ENCODE data around the genes WNK4 and PSME3.

DNA sequence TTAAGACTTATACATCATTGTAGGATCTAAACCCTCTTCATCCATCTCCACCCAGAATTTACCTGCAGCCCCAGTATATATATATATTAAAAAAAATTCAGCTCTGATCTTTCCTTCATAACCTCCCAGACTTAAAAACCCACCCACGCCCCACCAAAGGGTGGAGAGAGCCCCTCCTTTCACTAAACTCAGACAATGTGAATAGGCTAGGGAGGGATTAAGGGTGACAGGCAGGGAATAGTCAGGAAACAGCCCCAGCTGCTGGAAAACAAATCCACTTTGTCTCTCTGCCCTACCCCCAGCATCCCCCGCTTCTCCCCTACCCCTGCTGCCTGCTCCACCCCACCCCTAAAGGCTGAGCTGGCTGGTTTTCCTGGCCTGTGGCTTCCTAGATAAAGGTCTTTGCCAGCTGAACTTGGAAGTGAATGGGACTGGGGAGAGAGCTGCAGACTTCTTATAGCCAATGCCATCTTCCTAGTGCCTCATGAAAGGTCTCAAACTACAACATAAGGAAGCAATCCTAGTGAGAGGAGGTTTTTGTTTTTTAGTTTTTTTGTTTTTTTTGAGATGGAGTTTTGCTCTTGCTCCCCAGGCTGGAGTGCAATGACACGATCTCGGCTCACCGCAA is 15.0 kb downstream of the CAVIN1 start:
- PRO-cap: unidirectional peak, plus-strand start at position 424 of the sequence

GRCh38 chr17:42422967-42423043 is 251 bp downstream of the CAVIN1 start:
- PRO-cap: no peak

- PRO-cap: no peak
Measured at GRCh38 chr17:42436358-42436910, 13.4 kb upstream of the CAVIN1 start.

GRCh38 chr17:42522132-42522442 is 14.0 kb upstream of the NAGLU start:
- PRO-cap: no peak

GRCh38 chr17:42536927-42537351 is 898 bp downstream of the NAGLU start:
- PRO-cap: unidirectional peak, minus-strand start at chr17:42537034

DNA sequence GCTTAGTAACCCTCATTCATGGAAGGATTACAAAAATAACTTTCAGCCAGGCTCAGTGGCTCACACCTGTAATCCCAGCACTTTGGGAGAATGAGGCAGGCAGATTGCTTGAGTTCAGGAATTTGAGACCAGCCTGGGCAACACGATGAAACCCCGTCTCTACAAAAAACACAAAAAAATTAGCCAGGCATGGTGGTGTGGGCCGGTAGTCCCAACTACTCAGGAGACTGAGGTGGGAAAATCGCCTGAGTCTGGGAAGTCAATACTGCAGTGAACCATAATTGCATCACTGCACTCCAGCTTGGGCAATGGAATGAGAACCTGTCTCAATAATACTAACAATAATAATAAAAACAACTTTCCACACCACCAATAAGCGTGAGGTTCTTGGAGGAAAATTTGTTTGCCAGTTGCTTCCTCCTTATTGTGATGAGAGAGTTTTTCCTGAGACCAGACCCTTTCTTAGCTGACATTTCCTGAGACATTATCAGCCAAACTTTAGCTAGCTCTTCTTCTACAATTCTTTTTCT is 3.4 kb upstream of the EZH1 start:
- PRO-cap: no peak

DNA sequence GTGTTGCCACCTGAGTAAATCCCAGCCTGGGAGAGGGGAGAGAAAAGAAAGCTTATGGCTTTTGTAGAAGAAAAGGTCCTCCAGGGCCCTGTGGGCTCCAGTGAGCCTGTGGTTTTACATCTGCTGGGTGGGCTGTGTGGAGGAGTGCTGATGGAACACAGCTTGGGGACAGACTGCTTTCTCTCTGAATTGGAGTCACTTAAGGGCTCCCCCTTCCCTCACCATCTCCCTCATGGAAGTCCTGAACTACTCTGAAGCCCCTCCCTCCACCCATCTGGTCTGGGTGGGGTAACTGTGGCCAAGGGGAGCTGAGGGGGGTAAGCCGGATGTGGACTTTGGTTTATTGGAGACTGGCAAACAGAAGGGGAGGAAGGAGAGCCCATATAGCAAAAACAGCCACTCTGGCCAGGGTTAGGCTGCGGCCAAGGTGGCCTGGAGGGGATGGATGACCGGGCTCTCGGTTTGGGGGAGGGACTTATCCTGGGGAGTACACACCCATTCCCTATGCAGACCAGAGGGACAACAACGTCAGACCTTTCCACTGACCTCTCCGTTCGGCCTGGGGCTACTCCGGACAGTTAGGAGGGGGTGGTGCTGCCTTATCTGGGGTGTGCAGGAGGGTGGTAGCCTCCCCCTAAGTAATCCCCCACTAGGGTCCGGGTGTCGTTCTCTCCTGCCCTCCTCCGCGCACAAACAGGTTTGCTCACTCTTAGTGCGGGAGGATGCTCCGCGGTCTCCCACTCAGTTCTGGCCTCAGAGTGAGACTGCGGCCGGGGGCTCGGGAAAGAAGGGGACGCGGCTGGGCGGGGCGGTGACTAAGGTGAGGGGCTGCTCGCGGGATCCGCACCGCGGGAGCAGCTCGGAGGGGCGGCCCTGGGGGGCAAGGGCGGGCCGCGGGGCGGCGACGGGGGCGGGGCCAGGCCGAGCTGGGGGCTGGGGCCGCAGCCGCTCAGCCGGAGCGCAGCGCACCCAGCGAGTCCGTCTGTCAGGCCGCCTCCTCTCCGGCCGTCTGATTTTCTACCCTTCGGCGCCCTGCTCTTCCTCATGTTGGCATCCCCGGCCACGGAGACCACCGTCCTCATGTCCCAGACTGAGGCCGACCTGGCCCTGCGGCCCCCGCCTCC is at the start of gene WNK4:
WNK4 (plus strand) TSS at position 956 of the 1,124 bp plus-strand sequence.
- PRO-cap: bidirectional peak, plus-strand start at position 505 of the sequence, minus-strand start at position 276 of the sequence; bidirectional peak, plus-strand start at position 975 of the sequence, minus-strand start at position 856 of the sequence

DNA sequence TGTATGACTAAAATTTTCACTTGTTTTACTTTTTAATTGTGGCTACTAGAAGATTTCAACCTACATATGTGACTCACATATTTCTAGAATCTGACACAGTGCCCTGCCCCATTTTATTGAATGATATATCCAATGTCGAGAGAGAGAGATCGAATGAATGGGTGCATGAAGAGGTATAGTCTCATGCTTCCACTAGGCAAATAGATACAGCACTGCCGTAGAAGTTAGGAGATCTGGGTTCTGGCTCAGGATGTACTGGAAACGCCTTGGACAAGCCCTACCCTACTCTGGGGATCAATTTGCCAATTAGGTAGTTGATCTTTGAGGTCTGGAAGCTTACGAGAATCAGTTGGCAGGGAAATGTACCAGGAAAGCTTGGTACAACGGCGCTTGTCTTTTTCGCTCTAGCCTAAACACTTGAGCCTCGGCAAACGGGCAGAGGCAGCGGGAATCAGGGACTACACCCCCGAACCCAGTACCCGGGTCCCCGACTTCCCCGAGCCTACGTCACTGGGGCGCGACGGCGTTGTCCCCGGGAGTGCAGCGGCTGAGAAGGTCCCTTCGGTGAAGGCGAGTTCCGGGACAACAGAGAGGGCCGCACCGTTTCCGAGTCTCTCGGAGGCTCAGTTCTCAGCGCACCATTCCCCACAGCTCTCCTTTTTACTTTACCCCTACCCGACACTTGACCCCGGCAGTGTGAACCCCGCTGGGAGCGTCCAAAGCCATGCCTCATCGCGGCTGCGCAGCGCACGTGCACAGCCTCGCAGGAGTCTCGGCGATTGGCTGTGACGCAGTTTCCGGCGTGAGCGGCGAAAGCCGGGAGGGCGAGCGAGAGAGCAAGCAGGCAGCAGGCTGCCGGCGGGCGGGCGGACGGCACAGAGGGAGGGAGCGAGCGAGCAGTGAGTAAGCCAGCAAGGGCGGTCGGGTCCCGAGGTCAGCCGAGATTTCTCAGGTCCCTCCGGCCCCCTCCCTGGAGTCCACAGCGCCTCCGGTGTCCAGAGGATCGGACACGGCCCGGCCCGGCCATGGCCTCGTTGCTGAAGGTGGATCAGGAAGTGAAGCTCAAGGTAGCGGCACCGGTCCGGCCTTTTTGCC is at the start of gene PSME3:
PSME3 (plus strand) TSS at position 791 of the 1,095 bp plus-strand sequence.
- PRO-cap: unidirectional peak, plus-strand start at position 146 of the sequence; bidirectional peak, plus-strand start at position 812 of the sequence, minus-strand start at position 774 of the sequence

GRCh38 chr17:42841316-42842379 is 2.7 kb upstream of the AOC2 start:
- PRO-cap: no peak

- PRO-cap: no peak
Measured at GRCh38 chr17:42849742-42850438, 1.1 kb upstream of the AOC3 start.

- PRO-cap: no peak
Measured at GRCh38 chr17:42852268-42853592, 1.7 kb downstream of the AOC3 start.

GRCh38 chr17:42854225-42854855 is 3.3 kb downstream of the AOC3 start:
- PRO-cap: no peak

- PRO-cap: no peak
Measured at GRCh38 chr17:42879587-42880037, 21.0 kb upstream of the G6PC1 start.

GRCh38 chr17:42903802-42904482 is 3.3 kb downstream of the G6PC1 start:
- PRO-cap: no peak

DNA sequence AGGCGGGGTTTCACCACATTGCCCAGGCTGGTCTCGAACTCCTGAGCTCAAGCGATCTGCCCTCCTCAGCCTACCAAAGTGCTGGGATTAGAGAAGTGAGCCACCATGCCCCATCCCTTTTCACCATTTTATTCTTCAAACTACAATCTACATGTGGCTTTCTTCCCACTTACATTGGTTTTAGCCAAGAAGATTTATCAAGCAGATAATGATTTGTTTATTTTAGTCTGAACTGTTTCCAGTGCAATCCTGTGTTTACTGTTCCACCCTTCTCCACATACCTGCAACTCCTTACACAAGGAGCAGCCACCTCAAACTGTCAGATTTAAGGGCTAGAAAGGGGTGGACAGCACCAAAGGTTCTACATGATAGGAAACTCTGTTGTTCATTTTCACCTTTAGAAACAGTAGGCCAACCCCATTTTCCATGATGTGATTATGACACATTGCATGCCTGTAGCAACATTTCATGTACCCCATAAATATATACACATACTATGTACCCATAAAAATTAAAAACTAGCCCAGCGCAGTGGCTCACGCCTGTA is 1.9 kb downstream of the RUNDC1 start:
- PRO-cap: no peak

- PRO-cap: no peak
Measured at GRCh38 chr17:43092867-43094067, 31.9 kb downstream of the BRCA1 start.

- PRO-cap: no peak
Measured at GRCh38 chr17:43135845-43136681, 10.9 kb upstream of the BRCA1 start.

DNA sequence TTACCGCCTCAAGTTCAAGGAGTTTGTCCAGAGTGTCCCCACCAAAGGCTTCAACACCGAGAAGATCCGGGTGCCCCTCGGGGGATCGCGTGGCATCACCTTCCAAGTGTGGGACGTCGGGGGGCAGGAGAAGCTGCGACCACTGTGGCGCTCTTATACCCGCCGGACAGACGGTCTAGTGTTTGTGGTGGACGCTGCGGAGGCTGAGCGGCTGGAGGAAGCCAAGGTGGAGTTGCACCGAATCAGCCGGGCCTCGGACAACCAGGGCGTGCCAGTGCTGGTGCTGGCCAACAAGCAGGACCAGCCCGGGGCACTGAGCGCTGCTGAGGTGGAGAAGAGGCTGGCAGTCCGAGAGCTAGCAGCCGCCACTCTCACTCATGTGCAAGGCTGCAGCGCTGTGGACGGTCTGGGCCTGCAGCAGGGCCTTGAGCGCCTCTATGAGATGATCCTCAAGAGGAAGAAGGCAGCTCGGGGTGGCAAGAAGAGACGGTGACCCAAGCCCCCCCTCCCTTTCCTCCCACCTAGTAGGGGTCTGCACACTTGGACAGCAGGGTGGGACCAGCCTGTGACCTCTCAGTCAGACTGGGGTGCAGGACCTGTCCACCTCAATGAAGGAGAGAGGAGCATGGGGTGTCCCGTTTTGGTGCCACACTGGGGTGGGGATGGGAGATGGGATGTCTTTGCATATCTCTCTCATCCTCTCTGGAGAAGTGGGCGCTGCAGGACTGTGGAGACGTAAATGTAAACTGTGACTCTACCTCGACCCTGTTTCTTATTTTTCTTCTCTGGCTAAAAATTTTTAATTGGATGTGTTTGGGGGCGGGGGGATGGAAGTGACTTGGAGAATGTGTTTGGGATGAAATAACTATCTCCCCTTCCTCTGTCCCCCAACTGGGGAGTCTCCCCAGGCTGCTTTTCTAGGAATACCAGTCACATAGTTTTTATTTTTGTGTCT is 1.3 kb downstream of the ARL4D start:
- PRO-cap: no peak

DNA sequence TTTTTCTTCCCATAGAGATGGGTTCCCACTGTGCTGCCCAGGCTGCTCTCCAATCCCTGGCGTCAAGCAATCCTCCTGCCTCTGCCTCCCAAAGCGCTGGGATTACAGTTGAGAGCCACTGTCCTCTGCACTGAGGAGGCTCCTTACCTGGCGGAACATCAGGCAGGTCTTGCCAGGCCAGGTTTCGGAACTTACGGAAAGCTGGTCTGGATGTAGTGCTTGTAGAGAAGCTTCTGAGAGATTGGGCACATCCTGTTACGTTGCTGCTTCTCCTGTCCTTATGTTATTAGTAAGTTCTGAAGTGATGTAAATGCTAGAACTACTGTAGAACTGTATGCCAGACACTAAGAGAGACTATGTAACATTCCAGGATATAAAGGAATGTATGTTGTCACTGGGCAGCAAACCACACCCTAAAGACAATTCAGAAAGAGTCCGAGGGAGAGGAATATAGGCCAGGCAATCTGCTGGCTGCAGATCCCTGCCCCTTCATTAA is 21.1 kb downstream of the ETV4 start:
- PRO-cap: no peak

GRCh38 chr17:43574249-43574616 is 28.1 kb upstream of the ETV4 start:
- PRO-cap: no peak

All from colonic mucosa (tissue), 1 donor.